Skeletal muscle satellite cell (primary cell): ENCODE results near the gene EEF1E1.

DNA sequence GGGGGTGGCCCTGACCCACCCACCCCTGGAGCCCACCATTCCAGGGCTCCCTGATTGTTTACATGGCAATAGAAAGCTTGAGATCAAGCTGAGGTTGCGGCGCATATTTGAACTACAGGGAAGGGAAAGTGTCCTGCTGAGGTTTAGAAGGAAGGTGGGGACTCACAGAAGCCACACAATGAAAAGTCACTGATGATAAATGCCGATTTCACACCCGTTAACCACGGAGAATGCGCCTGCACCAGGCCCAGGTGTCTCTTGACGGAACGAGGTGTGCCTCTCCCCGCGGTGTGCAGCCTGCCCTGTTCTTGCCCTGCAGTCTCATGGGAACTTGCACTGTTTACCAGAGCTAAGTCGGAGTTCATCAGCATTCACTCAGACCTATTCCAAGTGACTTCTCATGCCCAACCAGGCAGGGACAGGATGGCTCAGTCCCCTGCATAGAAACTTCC is 90.3 kb downstream of the LY86 start:
- CAGE, long polyA plus RNA, result no peak

GRCh38 chr6:6699902-6701113 is 111.8 kb downstream of the LY86 start:
- CAGE, long polyA plus RNA, result no peak

GRCh38 chr6:6711986-6712277 is 123.4 kb downstream of the LY86 start:
- CAGE, long polyA plus RNA, result no peak

- CAGE, long polyA plus RNA, result no peak
These were observed 161.3 kb downstream of the LY86 start for GRCh38 chr6:6749473-6750640.

- CAGE, long polyA plus RNA, result no peak
These were observed 180.1 kb upstream of the RREB1 start for GRCh38 chr6:6927295-6928379.

GRCh38 chr6:7087399-7087982 is 20.3 kb upstream of the RREB1 start:
- CAGE, long polyA plus RNA, result no peak

DNA sequence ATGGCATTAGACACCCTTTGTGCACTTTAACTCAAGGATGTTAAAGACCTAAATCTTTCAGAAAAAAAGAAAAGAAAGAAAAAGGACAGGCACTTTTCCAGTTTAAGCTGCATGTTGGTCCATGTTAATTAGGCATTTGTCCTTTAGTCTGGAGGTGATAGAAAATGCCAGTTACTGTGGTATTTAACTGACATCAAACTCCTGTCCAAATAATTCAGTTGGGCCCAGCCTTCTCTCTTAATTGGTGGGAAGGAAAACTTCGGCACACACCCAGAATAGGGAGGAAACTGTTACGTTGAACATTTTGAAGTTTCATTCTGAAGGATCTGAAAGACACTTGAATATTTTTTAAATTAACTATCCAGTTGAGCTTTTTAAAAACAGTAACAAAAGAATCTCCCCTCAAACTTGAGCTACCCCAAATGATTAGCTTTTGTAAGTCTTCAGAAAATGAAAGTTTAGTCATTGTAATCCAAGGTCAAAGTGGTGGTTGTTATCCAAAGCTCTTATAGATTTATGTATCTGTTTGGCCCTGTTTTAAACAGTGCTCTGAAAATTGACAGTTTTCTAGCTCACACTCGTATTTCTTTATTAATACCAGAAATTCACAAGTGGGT is 30.4 kb downstream of the RREB1 start:
- CAGE, long polyA plus RNA, result no peak

DNA sequence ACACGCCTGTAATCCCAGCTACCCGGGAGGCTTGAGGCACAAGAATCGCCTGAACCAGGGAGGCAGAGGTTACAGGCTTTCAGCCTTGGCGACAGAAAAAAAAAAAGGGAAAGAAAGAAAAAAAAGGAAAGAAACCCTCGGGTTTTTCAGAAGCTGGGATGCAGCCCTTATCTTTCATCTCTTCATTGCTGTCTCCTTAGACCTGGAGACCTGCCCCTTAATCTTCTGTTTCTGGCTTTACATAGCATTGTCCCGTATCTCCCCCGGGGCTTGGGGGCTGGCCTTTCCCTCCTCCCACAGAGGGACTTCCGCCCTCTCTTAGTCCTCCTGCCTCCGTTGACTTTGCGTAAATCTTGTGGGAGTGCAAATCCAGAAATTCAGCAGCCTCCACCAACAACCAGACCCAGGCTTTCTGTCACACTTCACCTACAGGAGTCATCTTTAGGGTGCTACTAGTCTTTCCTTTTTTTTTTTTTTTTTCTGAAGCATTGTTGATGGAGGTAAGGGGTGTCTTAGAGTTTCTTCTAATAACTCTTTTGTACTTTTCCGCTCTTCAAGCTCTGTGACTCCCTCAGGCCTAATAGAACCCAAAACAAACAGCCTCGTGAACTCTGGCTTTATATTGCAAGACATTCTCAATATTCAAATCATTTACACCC is 66.1 kb downstream of the RREB1 start:
- CAGE, long polyA plus RNA, result no peak

DNA sequence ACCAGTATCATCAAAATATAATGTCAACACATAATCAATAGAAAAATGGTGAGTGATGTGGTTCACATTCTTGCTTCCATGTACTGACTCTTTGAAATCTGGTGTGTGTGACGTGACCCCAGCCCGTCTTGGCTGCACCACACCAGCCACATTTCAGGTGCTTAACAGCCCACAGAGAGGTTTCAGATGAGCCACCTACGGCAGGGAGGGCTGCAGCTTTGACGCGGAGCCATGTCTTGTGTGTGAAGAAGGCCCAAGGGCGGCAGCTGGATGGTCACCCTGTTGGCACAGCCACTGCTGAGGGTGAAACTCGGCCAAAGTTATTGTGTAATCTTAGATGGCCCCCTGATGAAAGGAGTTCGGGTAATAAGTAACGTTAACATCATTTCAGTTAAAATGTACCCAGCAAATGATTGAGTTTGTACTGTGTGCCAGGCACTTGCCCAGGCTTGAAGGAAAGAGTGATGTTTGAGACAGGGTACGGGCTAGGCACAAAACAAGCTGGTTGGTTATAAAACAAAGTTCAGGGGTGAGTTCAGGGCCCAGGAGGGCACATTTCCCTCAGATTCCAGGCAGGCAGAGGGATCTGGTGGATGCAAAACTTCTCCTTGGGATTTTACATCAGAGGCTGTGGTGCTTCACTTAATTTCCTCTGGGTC is 97.2 kb downstream of the SSR1 start:
- CAGE, long polyA plus RNA, result no peak

GRCh38 chr6:7243037-7243518 is 69.9 kb downstream of the SSR1 start:
- CAGE, long polyA plus RNA, result no peak

DNA sequence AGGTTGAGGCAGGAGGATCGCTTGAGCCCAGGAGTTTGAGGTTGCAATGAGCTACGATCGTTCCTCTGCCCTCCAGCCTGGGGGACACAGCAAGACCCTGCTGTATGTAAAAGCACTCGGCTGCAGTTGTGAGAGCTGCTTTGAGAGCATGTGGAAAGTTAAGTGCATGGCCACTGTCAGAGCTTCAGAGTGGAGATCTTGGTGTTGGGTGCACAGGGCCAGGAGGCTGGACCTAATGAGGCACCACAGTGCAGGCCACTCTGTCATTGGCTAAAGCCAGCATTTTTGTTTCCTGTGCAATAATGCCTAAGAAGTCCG is 60.7 kb downstream of the SSR1 start:
- CAGE, long polyA plus RNA, result no peak

DNA sequence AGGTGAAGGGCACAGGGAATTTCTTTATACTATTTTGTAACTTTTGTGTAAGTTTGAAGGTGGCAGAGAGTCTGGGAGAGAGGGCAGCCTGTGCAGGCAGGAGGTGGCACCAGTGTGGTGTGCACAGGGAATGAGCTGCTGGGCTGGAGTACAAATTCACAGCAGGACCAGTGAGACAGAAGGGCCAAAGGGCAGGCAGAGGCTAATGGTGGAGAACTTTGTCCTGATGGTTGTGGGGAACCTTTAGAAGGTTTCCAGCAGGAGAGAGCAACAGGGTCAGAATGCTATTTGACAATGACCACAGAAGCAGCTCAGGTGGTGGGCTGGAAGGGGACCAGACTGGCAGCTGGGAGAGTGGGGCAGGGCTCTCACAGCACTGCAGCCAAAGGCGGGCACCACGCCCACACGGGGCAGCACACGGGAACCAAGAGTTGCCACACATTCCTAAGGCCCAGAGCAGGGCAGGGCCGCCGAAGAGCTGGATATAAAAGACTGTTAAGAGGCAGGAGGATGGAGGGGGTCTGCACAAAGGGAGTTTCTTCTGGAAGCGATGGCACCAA is 42.1 kb downstream of the SSR1 start:
- CAGE, long polyA plus RNA, result no peak

DNA sequence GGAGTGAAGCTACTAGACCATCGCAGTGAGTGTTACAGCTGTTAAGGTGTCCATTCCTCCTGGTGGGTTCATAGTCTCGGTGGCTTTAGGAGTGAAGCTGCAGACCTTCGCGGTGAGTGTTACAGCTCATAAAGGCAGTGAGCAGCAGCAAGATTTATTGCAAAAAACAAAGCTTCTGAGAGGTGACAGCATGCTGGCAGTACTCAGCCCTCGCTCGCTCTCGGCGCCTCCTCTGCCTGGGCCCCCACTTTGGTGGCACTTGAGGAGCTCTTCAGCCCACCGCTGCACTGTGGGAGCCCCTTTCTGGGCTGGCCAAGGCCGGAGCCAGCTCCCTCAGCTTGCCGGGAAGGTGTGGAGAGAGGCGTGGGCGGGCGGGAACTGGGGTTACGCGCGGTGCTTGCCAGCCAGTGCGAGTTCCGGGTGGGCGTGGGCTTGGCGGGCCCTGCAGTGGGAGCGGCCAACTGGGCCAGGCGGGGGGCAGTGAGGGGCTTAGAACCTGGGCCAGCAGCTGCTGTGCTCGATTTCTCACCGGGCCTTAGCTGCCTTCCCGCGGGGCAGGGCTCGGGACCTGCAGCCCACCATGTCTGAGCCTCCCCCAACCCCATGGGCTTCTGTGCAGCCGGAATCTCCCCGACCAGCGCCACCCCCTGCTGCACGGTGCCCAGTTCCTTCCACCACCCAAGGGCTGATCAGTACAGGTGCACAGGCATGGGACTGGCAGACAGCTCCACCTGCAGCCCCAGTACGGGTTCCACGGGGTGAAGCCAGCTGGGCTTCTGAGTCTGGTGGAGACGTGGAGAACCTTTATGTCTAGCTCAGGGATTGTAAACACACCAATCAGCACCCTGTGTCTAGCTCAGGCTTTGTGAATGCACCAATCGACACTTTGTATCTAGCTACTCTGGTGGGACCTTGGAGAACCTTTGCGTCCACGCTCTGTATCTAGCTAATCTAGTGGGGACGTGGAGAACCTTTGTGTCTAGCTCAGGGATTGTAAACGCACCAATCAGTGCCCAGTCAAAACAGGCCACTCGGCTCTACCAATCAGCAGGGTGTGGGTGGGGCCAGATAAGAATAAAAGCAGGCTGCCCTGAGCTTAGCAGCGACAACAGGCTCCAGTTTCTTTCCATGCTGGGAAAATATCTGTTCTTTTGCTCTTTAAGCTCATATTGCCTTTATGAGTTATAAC is 2.3 kb upstream of the SSR1 start:
- CAGE, long polyA plus RNA, result no peak

- CAGE, long polyA plus RNA, result no peak
These were observed 19.7 kb upstream of the SNRNP48 start for GRCh38 chr6:7570146-7570753.

- CAGE, long polyA plus RNA, result no peak
These were observed 33.9 kb upstream of the BMP6 start for GRCh38 chr6:7691568-7692814.

DNA sequence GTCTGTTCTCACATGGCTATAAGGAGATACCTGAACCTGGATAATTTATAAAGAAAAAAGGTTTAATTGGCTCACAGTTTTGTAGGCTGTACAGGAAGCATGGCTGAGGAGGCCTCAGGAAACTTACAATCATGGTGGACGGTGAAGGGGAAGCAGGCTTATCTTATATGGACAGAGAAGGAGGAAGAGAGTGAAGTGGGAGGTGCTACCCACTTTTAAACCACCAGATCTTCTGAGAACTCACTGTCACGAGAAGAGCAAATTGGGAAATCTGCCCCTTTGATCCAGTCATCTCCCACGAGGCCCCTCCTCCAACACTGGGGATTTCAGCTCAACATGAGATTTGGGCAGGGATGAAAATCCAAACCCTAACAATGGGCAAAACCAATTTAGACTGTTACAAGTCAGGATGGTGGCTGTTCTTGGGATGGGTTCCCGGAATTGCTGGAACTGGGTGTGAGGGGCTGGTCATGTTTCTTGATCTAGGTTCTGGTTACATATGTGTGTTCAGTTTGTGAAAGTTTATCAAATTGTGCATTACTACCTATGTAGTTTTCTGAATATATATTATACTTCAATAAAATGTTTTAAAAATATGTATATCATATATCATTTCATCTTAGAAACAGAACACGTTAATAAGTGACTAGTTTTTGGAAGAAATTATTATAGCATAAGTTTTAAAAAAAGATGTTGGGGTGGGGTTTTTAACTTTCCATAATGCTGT is 24.3 kb upstream of the BMP6 start:
- CAGE, long polyA plus RNA, result no peak

DNA sequence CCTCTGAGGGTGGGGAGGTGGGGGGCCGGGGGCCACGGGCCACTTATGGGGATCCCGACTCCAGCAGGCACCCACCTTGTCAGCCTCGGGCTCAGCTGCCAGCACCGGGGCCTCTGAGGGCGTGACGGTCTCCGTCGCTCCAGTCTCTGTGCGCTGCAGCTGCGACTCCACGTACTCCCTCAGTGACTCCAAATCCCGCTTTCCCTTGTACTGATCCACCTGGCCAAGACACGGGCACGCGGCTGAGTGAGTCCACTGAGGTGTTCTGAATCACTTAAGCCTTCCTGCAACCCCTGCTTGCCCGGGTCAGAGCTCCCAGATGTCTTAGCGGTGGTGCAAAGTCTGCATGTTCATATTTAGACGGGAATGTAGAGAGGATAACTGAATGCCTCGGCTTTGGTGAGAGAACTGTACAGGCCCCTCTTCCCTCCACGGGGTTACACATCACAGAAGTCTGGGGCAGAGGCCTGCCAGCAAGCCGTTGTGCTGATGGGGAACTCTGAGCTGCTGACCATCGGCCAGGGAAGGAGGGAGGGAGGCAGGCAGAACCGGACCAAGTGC is 21.9 kb downstream of the TXNDC5 start:
- CAGE, long polyA plus RNA, result no peak

- CAGE, long polyA plus RNA, result start-site peak on the minus strand at chr6:8102526-8102551, 822 and 123 reads in 2 replicates
These were observed at the start of gene EEF1E1 for GRCh38 chr6:8101710-8102875. Gene EEF1E1, minus strand, starts transcription at chr6:8102548.

GRCh38 chr6:8652353-8653154 is 217.2 kb upstream of the SLC35B3 start:
- CAGE, long polyA plus RNA, result no peak

DNA sequence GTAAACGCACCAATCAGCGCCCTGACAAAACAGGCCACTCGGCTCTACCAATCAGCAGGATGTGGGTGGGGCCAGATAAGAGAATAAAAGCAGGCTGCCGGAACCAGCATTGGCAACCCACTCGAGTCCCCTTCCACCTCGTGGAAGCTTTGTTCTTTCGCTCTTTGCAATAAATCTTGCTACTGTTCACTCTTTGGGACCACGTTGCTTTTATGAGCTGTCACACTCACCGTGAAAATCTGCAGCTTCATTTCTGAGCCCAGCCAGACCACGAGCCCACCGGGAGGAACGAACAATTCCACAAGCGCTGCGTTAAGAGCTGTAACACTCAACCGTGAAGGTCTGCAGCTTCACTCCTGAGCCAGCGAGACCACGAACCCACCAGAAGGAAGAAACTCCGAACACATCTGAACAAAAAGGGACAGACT is 231.8 kb upstream of the SLC35B3 start:
- CAGE, long polyA plus RNA, result no peak